Omental fat pad (tissue), 4 donors: ENCODE data around the genes IL13RA1 and RHOXF2B.

GRCh38 chrX:117972508-117973187, 144.0 kb downstream of the KLHL13 start:
- PRO-cap = no peak
- RAMPAGE, long total RNA, 4 experiments = no peak in any of the 4 experiments

GRCh38 chrX:118188853-118189342, 72.3 kb upstream of the KLHL13 start:
- PRO-cap = no peak
- RAMPAGE, long total RNA, 4 experiments = no peak in any of the 4 experiments

DNA sequence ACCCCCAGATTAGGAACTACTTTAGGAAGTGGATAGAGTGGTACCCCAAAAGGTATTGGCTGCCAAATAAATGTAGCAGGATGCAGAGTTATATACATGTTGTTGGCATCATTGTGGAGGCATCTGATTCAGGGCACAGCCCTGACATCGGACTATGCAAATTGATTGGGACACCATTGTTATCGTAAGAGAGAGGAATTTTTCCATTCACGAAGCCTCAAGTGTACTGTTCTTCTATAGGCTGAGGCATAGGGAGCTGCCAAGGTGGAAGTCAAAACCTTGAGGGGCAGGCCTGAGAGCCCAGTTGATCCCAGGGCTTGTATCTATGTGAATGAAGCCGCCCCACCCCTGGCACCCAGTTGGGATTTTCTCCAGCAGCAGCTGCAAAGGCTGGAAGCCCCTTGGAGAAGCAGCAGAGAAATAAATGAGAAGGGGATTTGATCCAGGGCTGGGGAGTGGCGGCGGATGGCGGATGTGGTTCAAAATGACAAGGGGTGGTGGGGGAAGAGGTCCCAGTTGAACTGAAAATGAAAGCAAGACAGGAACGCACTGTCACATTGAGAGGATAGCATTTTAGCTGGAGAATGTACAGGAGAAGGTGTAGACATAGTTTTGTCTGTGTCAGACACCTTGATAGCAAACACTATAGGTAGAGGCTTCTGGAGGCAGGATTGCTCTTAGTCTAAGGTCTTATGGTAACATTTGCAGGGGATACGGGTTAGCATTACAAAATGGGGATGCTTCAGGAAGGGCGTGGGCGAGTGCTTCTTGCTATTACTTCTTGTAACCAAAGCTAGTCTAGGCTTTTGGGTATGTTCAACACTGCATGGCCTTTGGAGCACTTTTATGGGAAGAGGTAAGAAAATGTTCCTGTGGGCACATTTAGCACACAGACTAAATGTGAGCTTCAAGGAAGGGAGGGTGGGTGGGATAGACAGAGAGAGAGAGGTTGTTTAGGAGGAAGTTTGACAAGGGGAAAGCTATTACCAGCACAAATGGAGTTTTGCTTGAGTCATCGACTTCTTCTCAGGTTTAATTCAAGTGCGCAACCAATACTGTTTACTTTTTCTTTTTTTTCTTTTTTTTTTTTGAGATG, 32.6 kb downstream of the DOCK11 start:
- PRO-cap = no peak
- RAMPAGE, long total RNA, 4 experiments = no peak in any of the 4 experiments

DNA sequence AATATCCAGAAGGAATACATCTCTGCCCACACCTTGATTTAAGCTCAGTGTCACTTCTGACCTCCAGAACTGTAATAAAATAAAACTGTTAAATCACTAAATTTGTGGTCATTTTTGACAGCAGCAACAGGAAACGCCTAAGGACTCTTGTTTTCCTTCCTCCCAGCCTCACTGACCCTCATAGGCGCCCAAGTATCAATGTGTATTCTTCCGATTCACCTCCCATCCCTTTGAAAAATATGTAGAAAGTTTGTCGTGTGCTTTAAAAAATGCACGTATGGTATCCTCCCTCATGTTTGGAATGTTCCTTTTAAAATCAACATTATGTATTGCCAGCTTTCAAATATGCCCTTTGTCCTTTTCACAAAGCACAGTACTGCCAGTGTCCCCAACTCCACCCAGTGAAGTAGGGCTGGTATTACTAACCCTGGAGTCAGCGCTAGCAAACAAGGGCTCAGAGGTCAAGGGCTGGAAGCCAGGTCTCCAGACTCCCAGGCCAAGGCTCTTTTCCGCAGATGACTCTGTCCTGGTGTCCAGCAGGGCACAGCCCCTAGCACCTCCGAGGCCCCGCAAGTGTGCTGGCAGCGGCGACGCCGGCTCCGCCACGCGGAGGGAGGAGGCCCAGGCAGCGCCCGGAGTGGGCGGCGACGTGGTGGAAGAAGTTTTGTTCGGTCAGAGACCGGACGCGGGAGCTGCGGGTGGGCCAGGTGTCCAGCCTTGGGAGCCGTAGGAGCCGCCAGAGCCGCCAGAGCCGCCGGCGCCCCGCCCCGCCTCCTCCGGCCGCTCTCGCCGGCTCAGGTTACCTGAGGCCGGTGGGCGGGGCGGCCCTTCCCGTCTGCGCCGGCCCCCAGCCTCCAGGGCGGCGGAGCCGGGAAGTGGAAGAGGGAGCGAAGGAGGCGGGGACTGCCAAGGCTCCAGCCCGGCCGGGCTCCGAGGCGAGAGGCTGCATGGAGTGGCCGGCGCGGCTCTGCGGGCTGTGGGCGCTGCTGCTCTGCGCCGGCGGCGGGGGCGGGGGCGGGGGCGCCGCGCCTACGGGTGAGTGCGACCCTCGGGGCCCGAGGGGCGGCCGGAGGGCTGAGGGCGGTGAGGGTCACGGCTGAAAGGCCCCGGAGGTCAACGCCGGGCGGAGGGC, at the start of gene IL13RA1:
Gene IL13RA1 (plus strand): TSS at position 915 of the 1,132 bp plus-strand sequence.
- PRO-cap = unidirectional peak, plus-strand start at position 917 of the sequence
- RAMPAGE, long total RNA, 4 experiments = no peak in any of the 4 experiments

DNA sequence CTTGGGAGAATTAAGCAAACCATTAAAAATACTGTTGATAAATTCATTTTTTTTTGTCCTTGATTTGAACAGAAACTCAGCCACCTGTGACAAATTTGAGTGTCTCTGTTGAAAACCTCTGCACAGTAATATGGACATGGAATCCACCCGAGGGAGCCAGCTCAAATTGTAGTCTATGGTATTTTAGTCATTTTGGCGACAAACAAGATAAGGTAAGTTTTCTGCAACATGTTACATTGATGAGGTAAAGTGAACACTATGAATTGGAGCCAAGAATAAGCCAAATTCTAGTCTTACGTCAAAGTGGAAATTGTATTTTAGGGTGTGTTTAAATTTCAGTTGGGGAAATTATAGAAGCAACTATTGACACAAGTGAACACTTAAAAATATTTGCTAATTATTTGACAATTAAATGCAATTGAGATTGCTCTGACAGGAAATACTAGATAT, 13.6 kb downstream of the IL13RA1 start:
- PRO-cap = no peak
- RAMPAGE, long total RNA, 4 experiments = no peak in any of the 4 experiments

GRCh38 chrX:119030257-119030642, 42.5 kb upstream of the CT47C1 start:
- PRO-cap = no peak
- RAMPAGE, long total RNA, 4 experiments = no peak in any of the 4 experiments

- PRO-cap = no peak
- RAMPAGE, long total RNA, 4 experiments = no peak in any of the 4 experiments
Observed at GRCh38 chrX:119101467-119101905, 26.1 kb downstream of the KIAA1210 start.

DNA sequence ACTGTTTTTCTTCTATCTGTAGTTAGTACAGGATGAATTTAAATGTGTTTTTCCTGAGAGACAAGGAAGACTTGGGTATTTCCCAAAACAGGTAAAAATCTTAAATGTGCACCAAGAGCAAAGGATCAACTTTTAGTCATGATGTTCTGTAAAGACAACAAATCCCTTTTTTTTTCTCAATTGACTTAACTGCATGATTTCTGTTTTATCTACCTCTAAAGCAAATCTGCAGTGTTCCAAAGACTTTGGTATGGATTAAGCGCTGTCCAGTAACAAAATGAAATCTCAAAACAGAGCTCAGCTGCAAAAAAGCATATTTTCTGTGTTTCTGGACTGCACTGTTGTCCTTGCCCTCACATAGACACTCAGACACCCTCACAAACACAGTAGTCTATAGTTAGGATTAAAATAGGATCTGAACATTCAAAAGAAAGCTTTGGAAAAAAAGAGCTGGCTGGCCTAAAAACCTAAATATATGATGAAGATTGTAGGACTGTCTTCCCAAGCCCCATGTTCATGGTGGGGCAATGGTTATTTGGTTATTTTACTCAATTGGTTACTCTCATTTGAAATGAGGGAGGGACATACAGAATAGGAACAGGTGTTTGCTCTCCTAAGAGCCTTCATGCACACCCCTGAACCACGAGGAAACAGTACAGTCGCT, 7.5 kb downstream of the PGRMC1 start:
- PRO-cap = no peak
- RAMPAGE, long total RNA, 4 experiments = no peak in any of the 4 experiments

- PRO-cap = no peak
- RAMPAGE, long total RNA, 4 experiments = no peak in any of the 4 experiments
Observed at GRCh38 chrX:119410442-119410684, 11.2 kb downstream of the SLC25A43 start.

GRCh38 chrX:119486651-119487357, 18.6 kb downstream of the SLC25A5 start:
- PRO-cap = no peak
- RAMPAGE, long total RNA, 4 experiments = no peak in any of the 4 experiments

DNA sequence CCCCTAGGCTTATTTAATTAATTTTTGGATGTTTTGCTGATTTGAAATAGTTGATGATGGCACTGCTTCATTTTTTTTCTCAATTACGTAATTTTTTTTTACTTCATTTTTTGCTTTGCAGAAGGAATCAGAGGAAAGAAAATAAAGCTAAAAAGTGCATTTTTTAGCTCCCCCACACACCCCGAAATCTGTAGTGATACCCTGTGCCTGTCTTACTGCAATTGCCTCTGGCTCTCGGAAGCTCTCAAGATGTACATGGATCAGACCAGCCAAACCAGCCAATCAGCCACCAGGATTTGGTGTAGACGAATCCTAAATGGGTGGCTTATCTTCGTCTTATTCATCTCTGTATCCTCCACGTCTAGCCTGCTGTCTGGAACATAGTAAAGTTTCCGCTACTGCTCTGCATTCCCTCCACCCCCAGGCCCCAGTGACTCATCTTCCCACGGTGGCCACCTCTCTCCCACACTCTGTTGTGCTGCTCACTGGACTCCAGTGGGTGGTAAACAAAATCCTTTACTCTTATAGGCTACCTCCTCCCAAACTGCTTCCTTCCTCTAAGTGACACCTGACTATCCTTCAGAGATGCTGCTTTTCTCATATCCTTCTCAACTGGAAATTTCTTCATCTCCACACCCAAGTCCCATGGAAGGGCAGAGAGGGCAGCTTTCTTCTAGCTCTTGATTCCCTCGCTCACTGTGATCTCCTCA, 37.9 kb downstream of the SEPTIN6 start:
- PRO-cap = no peak
- RAMPAGE, long total RNA, 4 experiments = no peak in any of the 4 experiments

DNA sequence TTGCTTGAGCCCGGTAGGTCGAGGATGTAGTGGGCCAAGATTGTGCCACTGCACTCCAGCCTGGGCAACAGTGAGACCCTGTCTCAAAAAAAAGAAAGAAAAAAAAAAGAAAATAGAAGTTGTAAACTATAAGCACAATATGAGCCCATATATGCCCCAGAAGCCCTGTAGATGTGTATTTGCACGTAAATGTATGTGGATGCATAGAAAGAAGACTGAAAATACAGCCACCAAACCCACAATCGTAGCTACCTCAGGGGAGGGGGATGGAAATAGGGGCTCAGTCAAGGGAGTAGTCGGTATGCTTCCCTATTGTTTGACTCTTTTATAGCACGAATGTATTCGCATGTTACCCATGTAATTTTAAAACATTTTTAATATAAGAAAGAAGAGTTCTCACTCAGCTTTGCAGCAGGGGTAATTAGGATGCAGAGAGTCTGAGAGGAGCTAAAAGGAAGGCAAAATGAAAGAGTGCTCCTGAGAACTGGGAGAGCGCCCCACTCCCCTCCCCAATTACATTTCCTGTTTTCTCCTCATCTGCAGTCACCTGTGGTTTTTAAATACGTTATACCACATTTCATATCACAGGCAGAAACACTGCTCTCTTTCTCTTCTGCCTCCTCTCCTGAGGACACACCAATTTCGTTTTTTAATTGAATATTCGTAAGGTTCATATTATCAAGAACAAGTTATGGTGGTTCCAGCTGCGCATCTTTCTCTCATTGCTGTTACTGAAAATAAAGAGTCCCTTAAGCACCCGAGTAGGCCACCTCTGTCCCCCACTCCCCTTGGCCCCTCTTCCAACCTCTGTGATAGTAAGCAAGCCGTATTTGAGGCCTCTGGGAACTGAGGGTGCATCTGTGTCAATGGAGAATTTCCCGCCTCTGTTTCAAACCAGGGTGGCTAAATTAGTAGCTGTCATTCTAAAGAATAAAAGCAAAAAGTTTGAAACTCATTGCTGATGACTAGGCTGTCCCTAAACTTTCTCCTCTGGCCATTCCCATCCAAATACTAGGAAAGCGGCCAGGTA, 10.7 kb downstream of the SEPTIN6 start:
- PRO-cap = no peak
- RAMPAGE, long total RNA, 4 experiments = no peak in any of the 4 experiments

- PRO-cap = no peak
- RAMPAGE, long total RNA, 4 experiments = no peak in any of the 4 experiments
Observed at GRCh38 chrX:119870433-119870849, 1.1 kb downstream of the RNF113A start.

DNA sequence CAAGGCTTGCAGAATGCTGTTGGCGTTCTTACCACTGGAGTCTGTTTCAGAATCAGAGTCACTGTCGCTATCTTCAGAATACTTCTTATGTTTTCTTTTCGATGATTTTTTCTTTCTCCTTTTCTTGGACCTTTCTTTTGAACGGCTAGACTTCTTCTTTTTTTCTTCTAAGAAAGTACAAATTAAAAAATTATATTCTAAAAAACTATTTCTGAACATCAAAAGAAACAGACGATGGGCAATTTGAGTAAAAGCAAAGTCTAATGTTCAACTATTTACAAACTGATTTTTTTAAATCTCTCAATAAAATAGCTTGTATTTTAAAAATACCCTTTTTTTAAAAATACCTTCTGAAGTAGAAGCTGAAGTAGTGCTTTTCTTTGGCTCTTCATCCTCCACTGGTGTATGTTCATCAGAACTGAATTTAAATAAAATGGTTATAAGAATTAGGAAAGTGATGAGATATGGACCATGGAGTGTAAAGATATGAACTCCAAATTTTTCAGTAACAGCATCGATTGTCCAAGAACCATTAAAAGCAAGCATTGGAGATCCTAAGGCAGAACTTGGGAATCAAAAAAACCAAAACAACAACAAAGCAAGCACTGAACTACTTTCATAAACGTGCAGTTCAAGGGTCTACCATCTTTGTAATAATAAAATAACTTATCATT, 7.1 kb downstream of the NKAP start:
- PRO-cap = no peak
- RAMPAGE, long total RNA, 4 experiments = no peak in any of the 4 experiments

DNA sequence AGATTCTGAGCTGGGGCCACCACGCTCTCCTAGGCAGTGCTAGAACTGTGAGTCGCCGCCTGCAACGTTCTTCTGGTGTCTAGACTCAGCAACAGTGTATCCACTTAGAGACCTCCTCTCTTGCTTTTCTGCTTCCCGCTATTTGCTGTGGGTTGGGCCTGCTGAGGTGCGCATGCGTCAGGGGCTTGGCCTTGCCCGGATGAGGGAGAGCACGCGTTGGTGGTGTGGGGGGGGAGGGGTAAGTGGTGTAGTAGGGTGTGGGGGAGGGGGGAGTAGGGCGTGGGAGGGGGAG, at the start of gene RHOXF2B:
Gene RHOXF2B (minus strand): TSS at position 102 of the 292 bp plus-strand sequence.
- PRO-cap = no peak
- RAMPAGE, long total RNA, 4 experiments = no peak in any of the 4 experiments

DNA sequence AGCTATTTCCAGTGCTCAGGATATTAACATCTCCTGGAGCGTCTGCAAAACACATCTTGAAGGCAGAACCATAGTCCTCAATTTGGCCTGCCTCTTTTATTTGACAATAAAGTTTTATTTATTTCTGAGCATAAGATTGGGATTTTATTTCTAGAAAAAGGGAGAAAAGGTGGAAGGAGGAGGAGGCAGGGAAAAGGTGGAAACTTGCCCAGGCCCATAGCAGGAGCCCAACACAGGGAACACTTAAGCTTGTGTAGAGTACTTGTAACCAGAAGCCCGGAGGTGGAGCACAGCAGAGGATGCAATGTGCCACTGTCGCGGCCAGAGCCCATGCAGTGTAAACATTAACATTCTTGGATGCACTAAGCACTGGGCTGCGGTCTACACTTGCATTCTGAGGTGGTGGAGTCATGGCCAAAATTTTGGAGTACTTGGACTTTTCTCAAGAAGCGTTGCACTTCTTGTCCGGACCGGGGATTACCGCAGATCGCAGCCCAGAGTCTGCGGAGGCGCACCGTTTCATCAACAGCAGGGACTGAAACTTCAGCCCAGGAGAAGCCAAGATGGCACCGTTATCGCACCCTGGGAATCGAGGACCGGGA, 4.5 kb upstream of the RHOXF1 start:
- PRO-cap = no peak
- RAMPAGE, long total RNA, 4 experiments = no peak in any of the 4 experiments

DNA sequence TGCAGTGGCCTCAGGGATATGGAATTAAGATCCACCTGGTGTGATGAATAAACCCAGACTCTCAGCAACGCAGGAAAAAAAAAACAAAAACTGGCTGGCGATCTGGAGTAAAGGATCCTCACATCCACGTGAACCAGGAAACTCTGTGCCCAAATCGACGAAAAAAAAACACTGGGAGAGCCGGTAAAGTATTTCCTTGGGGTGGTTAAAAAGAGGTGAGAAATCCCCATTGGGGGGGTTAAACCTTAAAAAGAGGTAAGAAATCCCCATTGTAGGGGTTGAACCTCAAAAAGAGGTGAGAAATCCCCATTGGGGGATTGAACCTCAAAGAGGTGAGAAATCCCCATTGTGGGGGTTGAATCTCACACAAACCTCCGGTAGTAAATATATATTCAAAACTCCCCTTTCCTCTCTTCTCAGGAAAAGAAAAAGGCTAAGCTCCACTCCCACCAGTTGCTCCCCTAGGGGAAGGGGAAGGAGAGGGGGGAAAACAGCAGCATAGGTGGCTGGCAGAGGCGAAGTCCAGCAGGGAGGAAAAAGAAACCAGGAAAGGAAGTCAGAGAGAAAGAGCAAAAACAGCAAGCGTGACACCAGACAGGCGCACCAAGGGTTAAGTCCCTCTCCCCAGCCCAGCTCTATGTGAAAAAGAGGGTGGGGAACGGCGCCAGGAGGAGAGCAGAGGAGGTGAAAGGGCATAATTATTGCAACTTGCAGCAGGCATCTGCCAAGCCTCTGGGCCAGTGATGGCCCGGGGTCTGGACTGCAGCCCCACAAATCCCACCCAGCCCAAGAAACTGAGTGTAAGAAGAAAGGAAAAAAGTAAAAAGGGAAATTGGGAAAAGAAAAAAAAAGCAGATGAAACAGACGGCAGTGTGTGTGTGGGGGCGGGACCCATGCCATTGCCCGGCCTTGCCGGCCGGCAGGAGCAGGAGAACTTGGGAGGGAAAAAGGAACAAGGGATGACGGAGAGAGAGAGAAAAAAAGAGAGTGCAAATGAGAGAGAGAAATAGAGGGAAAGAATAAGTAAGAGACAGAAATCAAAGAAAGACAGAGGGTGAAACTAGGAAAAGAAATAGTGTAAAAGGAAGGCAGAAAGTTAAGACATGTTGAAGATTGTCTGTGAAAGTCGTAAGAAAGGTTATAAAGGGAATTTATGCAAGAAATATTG, 14.3 kb upstream of the RHOXF2 start:
- PRO-cap = no peak
- RAMPAGE, long total RNA, 4 experiments = no peak in any of the 4 experiments

DNA sequence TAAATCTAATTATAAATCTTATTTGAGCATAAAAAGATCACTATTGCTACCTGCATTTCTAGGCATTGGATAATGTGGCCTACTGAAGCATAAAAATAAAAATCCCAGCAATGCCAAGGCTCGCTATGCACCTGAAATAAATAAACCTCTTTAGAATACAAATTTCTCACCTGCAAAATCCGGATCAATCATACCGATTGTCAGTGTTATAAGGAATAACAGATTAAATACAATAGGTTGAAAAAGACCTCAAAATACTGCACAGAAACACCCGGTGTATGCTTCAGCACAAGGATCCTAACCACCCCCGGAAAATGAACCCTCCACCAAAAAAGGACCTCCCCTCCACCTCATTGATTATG, 1.2 kb downstream of the CUL4B start:
- PRO-cap = no peak
- RAMPAGE, long total RNA, 4 experiments = no peak in any of the 4 experiments

DNA sequence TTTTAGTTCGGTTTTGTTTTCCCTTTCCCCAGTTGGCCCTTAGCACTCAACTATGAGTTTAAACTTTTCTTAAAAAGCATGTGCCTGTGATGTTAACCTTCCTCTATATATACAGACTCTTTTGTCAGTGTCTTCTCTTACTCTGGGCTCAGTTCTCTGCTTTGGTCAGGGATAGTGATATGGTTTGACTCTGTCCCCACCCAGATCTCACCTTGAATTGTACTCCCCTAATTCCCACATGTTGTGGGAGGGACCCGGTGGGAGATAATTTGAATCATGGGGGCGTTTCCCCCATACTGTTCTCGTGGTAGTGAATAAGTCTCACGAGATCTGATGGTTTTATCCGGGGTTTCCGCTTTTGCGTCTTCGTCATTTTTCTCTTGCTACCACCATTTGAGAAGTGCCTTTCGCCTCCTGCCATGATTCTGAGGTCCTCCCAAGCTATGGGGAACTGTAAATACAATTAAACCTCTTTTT, 144.3 kb downstream of the GLUD2 start:
- PRO-cap = no peak
- RAMPAGE, long total RNA, 4 experiments = no peak in any of the 4 experiments

DNA sequence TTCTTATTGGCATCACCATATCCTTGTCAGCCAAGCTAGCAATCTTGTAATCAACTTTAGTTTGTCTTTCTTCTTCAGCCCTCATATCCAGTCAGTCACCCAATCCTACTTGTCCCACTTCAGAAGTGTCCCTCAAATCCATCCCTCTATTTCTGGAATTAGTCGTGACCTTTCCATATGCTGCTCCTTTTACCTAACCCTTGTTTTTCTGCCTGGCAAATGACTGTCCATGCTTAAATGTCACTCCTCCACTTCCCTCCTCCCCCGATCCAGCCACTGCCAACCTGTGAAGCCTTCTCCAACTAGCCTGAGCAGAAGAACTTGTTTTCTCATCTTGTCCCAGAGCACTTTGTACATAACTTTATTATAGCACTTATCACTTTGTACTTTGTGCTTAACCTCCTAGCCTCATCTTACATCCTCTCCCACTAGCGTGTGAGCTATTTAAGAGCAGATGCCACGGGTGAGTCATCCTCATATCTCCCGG, 46.6 kb downstream of the XIAP start:
- PRO-cap = no peak
- RAMPAGE, long total RNA, 4 experiments = no peak in any of the 4 experiments